AG04449 (cell line): ENCODE results near the genes GPR161 and SLC19A2.

GRCh38 chr1:167635061-167635976 lies 5.3 kb downstream of the RCSD1 start:
- RRBS = no CpG with 5 or more reads among the region's 23 CpGs

- RRBS = 2% methylated on average over 12 of the region's 29 CpGs
Measured at GRCh38 chr1:167713411-167714135, 8.2 kb upstream of the MPZL1 start.

GRCh38 chr1:167772178-167772565 lies 50.4 kb downstream of the MPZL1 start:
- RRBS = no CpG with 5 or more reads among the region's 2 CpGs

DNA sequence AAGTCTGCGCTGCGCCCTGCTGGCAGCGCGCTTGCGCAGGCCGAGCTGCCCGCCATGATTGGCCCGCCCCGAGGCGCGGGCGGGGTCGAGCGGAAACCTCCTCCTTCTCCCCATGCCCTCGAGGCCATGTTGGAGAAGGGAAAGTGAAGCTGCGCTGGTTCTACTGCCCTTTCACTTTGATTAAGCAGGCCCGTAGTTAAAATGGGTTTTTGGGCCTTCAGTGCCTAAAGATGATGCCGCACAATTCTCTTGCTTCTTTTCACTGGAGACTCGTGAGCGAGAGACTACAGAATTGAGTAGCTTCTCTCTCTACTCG lies 390 bp upstream of the DCAF6 start:
- RRBS = no CpG with 5 or more reads among the region's 21 CpGs

DNA sequence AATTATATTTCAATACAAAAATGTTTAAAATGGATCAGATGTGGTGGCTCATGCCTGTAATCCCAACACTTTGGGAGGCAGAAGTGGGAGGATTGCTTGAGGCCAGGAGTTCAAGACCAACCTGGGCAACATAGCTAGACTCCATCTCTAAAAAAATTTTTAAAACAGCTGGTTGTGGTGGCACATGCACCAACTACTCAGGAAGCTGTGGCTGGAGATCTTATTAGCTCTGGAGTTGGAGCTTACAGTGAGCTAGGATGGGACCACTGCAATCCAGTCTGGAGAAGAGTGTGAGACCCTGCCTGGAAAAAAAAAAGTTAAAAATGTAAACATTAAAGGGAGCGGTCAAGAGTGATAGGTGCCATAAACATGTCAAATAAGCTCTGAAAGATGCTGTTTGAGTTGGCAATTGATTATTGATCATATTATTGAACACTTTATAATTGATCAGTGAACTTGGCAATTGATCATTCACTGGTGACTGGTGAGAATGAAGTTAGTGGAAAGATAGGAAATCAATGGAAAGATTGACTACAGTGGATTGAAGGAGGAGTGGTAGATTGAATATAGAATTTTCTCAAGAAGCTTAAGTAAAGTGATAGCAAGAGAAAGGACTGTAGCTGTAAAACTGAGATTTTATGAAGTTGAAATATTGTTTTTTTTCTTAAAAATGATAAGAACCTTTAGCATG lies 64.3 kb upstream of the MPC2 start:
- RRBS = no CpG with 5 or more reads among the region's 1 CpG

- RRBS = 2% methylated on average over 58 of the region's 89 CpGs
Measured at GRCh38 chr1:168136447-168137250, at the start of gene GPR161. Gene GPR161, minus strand, starts transcription at chr1:168136930.

DNA sequence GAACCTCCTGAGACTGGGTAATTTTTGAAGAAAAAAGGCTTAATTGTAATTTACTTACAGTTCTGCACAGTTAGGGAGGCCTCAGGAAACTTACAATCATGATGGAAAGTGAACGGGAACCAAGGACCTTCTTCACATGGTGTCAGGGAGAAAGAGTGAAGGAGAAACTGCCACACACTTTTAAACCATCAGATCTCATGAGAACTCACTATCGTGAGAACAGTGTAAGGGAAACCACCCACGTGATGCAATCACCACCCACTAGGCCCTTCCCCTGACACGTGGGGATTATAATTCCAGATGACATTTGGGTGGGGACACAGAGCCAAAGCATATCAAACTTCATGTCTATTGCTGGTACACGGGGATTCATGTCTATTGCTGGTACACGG lies 5.4 kb upstream of the SFT2D2 start:
- RRBS = no CpG with 5 or more reads among the region's 6 CpGs

- RRBS = no CpG with 5 or more reads among the region's 2 CpGs
Measured at GRCh38 chr1:168531497-168532050, 12.2 kb downstream of the XCL2 start.

- RRBS = no CpG with 5 or more reads among the region's 1 CpG
Measured at GRCh38 chr1:168535377-168536088, 8.3 kb downstream of the XCL2 start.

DNA sequence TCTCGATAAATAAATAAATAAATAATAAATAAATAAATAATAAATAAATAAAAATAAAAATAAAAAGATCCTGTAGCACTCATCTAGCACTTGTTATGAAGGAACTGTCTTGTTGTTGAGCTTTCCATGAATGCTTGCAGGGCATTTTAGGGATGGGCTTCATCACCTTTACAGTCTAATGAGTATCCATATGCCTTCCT lies 24.3 kb downstream of the XCL1 start:
- RRBS = no CpG with 5 or more reads among the region's 1 CpG

DNA sequence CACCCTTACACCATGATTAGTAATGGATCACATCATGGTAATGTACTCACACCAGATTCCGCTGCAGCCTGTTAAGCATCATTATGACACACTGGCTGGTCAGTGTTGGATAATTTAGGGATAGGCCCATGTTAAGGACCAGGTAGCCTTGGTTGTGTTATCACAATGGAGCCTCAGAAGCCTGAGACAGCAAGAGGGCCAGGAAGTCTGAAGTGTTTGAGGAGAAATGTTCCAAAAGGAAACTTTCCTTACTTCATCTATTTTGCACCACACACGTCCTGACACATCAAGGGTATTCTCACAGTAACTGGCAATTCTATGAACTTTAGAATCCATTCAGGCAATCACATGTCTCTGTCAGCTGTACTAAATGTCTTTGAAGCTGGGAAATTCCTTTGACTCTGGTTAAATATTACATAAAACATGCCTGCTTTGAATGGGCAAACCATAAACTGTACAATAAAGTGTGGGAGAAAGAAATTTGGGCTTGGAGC lies 105.3 kb upstream of the DPT start:
- RRBS = no CpG with 5 or more reads among the region's 2 CpGs

DNA sequence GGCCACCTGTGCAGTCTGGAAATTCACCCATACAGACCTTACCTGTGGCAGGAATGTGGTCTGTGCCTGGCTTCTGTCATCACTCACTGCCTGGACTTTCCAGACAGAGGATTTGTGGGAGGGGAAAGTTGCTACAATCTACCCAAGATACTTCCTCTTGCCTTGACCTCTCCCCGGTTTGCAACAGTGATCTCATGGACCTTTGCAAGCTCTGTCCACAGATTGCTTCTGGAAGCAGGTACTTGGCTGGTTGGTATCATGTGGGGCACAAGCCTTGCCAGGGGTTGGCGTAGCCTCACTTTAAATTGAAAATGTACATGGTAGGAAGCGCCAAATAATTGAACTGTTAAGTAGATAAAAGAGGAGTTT lies 58.3 kb upstream of the ATP1B1 start:
- RRBS = no CpG with 5 or more reads among the region's 3 CpGs

DNA sequence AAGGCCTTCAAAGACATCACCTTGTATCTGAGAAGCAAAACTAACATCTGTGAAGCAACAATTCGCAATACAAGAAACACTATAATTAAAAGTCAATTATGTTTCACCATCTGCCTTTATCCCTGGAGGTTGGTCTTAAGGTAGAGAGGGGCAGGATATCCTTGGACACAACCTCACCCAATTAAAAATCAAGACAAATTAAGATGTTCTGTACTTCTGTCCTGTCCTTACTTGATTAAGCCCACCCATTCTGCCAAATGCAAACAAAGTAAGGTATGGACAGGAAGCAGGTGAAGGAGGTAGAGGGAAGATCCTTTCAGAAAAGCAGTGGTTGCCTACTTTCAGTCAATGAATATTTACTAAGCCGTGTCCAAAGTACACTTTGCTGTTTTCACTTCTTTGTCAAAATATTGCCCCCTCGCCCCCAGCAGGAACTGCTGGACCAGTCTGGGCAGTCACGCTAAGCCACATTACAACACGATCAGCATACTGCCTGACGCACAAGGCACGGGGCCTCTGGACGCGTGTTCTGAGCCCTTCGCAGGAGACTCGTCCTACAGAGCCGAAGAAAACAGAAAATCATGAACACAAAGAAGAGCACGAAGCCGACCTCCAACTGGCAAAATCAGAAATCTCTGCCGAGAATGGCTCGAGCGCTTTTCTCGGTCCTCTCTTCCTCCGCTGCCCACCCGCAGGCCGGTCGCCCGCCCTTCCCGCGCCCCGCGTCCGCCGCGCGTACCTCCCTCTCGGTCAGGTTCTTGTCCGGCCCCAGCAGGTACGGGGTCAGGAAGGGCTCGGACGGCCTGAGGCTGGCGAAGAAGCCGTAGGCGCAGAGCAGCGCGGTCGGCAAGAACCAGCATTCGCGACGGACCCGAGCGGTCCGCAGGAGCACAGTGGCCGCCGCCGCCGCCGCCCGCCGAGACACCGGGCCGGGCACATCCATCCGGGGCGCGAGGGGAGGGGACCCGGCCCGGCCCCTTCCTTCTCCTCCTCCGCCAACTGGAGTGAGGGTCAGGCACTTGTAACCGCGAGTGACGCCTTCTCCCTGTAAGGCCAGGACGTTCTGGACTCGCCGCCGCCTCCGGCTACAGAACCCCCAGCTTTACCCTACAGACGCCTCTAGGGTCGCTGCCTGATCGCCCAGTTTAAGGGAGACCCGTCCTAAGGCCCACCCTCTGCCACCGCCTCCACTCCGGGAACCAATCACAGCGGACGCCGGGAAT lies at the start of gene SLC19A2:
TSS of gene SLC19A2 (minus strand) at position 1,121 of the 1,223 bp plus-strand sequence.
- RRBS = 1% methylated on average over 18 of the region's 80 CpGs

- RRBS = no CpG with 5 or more reads among the region's 5 CpGs
Measured at GRCh38 chr1:169584806-169585236, 1.5 kb downstream of the F5 start.

DNA sequence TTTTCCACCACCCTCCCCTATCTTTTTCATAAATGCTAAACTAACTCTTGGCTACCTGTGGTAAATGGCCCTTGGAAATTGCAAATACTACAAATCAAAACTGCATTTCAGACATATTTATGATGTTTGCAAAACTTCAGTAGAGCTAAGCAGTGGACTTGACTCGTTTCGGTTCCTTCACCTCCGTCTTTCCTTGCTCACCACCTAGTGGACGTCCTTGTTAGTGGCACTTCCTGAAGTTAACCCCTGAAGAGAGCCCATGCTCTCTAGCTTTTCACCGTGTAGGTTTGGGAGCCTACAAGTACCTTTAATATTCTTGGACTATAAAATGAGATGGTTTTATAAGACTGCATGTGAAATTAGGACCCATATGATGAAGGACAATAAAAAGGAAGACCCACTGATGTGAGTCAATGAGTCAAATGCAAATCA lies 604 bp upstream of the SELL start:
- RRBS = no CpG with 5 or more reads among the region's 5 CpGs

GRCh38 chr1:169894527-169894892 lies 814 bp upstream of the SCYL3 start:
- RRBS = no CpG with 5 or more reads among the region's 11 CpGs

DNA sequence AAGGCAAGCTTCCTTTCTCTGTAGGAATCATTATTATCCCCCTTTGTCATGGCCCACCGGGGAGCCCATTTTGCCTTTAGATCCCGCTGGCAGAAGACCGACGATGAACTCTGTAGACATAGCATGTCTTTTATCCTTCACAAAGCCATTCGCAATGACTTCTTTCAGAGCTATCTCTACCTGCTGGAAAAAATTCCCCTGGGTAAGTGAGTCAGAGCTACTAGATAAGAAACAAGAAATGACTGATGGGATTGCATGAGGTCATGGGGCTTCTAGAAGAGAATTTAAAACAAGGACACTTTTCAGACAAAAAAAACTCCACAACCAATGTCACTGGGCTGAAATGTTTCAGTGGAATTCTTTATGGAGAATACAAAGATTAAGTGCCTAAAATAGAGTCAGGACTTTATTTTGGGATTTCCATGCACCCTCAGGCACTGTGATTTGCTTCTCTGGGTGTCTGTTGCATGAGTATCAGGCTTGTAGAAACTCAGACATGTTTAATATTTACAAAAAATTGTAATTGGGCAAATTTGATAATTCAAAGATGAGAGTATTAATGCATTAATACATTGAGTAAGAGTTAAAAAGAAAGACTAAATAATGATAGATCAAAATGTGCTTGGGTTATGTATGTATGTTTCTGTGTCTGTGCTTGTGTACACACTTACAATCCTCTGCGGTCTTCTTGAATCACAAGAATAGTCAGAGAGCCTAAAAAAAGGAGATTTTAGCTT lies 469 bp downstream of the NTMT2 start:
- RRBS = no CpG with 5 or more reads among the region's 6 CpGs

DNA sequence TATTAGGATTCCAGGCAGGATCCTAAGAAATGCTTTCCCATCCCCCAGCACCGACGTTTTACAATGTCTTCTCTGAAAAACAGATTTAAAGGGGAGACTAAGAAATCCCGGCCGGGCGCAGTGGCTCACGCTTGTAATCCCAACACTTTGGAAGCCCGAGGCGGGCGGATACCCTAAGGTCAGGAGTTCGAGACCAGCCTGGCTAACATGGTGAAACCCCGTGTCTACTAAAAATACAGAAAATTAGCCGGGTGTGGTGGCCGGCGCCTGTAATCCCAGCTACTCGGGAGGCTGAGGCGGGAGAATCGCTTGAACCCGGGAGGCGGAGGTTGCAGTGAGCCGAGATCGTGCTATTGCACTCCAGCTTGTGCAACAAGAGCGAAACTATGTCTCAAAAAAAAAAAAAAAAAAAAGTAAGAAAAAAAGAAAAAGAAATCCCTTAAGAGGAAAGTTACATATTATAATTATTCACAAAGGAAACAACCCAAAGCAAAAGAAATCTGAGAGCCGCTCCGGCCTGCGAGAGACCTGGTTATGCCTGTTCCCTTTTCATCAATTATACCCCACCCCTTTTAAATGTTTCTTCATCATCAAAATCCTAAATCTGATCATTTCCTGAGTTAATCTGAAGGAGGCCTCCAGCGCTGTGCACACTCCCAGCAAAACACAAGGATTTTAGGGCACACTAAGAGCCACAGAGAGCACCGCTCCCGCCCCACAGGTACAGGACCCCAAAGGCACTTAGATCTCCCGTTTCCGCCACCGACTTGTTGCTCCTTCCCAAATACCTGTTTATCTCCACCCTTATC lies 666 bp upstream of the GORAB start:
- RRBS = no CpG with 5 or more reads among the region's 31 CpGs

DNA sequence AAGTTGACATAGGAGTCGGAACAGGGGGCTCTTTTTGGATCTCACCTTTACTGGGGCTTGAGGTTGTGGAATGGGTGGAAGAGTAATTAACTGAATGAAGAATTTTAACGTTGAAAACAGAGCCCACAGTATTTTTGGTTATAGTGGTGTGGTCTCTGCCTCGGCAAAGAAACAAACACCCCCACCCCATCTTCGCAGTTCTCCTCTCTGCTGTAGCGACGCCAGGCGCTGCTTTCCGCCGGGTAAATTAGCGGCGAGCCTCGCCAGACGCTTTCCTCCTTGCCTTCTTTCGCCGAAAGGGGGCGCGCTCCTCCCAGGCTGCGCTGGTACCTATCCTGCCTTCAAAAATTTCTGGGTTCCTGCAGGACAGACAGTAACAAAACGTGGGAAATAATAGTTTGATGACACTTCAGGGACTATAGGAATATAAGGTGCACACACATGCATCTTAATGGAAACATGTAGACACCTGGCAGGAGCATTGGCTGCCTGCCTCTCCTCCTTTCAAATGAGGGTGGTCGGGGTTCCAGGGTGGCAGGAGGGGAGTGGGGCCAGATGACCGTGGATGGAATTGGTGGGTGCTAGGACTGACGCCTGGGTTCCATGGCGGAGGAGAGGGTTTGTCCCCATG lies 7.4 kb downstream of the PRRX1 start:
- RRBS = no CpG with 5 or more reads among the region's 23 CpGs

DNA sequence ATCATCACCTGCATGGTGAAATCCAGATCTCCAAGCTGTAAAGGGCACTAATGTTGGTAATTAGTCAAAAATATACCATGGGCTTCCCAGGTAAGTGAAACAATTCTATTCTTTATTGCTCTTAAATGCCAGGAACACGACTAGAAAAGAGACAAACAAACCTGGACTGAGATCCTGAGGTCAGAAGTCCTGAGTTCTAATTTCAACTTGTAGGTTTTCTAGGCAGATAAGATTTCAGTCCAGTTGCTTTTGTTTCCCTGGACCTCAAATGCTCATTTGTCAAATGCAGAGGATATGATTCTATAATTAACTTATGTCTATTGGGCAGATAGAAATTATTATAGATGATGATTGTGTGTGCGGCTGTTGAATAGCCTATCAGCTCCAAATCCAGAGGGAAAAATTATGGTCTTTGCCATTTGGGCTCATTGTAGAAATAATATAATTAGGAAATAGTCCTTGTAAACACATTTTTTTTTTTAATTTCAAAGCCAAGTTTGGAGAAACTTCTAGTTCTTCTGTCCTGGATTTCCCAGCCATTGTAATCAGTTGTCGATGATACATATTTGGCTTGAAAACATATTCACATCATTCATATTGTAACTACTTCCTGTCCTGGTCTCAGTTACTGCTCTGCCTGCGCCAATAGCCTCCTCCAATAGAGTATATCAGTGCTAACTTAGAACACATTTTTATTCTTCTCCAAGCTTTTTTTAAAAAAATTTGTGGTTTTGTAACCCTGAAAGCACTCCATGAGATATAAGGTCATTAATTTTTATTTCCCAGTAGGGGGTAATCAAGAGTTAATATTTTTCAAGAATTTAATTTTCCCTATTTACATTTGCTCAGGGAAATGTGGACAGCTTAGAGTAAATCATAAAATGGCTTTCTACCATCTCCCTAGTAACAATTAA lies 46.3 kb upstream of the FMO2 start:
- RRBS = no CpG with 5 or more reads among the region's 4 CpGs